ENCODE measurements around a stretch of chr1.

DNA sequence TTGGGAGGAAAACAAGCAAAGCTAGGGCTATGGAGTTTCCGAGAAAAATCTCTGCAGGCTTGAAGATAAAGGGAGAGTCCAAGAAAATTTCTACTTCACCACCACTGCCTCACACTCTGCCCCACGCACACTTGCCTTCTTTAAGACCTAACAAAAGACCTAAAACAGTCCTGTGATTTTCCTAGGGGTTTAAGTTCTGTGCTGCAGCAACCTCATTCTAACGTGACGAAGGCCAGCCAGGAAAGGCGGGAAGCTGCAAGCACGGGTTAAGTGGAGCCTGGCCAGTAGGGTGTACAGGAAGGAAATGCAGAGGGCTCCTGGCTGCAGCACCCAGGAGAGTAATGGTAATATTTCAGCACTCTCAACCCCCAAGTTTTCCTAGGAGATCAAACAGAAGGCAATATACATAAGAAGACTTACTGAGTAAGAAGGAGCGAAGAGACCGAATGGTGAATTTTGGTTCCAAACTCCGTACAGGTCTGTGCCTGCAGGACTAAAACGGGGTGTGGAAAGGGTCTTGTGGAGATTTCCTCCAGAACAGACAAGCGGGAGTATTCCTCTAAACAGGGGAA lies 1.4 kb downstream of the SPATA6 start:
- RRBS, result no CpG with 5 or more reads among the region's 11 CpGs

GRCh38 chr1:50105566-50106056 lies 3.1 kb upstream of the ELAVL4 start:
- RRBS, result no CpG with 5 or more reads among the region's 6 CpGs

- RRBS, result no CpG with 5 or more reads among the region's 10 CpGs
Measured at GRCh38 chr1:50758444-50759236, 201.4 kb downstream of the FAF1 start.

GRCh38 chr1:50787917-50788271 lies 172.2 kb downstream of the FAF1 start:
- RRBS, result no CpG with 5 or more reads among the region's 3 CpGs

- RRBS, result no CpG with 5 or more reads among the region's 3 CpGs
Measured at GRCh38 chr1:50960492-50960640, 299 bp upstream of the FAF1 start.

DNA sequence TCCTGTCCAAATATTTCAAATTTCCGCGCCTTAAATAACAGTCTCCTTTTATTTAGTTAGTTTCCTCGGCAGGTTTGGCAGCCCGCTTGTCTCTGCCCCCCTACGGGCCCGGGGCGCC lies 7.4 kb downstream of the CDKN2C start:
- RRBS, result under 1% methylated on average over 2 of the region's 7 CpGs

- RRBS, result no CpG with 5 or more reads among the region's 9 CpGs
Measured at GRCh38 chr1:51234696-51235454, 1.2 kb upstream of the RNF11 start.

DNA sequence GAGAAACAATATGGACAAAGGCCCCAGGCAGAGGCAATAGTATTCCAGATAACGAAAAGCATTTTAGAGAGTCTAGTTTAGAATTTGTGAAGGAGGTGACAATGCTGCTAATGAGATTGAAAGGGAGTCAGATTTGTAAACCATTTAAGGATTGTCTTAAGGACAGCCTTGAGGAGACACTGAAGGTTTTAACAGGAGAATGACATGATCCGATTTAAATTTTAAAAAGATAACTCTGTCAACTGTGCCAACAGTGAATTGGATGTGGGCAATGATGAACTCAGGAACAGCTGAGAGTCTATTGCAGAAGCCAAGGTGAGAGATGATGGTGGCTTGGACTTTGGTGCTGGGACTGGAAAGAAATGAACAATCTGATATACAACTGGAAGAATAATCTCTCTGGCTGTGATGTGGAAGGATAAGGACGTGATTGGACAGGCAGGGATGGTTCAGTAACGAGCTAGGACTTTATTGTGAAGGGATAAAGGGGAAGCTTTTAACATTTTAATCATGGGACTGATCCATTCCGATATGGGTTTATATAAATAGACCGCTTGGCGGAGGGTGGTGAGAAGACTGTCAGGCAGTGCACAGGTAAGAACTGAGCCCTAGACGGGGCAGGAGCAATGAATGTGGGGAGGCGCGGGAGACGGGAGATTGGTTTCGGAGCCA lies 482 bp upstream of the RNF11 start:
- RRBS, result no CpG with 5 or more reads among the region's 12 CpGs

DNA sequence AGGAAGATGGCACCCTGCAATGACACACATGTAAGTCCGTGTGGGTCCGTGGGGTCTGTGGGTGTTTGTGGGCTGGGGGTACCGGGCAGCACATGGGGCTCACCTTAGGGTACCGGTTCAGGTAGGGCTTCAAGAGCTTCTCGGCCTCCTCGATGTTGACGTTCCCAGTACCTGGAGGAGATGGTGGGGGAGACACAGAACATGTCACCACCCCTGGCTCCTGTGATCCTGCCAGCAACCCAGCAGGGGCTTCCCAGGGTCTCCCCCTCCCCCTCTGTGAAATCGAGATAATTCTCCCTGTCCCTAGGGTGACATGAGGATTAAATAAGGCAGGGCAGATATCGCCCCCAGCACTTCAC lies 28.0 kb downstream of the TTC39A start:
- RRBS, result no CpG with 5 or more reads among the region's 9 CpGs

DNA sequence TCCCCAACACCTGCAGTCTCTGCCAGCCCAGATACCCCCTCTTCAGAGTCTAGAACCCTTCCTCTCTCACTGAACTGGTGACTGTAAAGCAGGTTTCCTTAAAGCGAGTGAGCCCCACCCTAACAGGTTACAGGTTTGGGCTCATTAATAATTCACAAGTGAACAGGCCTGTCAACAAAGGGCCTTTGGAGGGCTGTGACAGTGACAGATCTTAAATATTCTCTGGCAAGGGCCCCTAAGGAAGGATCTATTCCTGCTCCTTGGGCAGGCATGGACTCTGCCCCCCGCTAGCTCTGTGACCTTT lies 5.6 kb upstream of the TTC39A start:
- RRBS, result no CpG with 5 or more reads among the region's 2 CpGs

- RRBS, result 11% methylated on average over 23 of the region's 75 CpGs
Measured at GRCh38 chr1:51344257-51345482, 14.3 kb upstream of the TTC39A start.

- RRBS, result no CpG with 5 or more reads among the region's 8 CpGs
Measured at GRCh38 chr1:51422453-51422956, 92.1 kb upstream of the TTC39A start.

DNA sequence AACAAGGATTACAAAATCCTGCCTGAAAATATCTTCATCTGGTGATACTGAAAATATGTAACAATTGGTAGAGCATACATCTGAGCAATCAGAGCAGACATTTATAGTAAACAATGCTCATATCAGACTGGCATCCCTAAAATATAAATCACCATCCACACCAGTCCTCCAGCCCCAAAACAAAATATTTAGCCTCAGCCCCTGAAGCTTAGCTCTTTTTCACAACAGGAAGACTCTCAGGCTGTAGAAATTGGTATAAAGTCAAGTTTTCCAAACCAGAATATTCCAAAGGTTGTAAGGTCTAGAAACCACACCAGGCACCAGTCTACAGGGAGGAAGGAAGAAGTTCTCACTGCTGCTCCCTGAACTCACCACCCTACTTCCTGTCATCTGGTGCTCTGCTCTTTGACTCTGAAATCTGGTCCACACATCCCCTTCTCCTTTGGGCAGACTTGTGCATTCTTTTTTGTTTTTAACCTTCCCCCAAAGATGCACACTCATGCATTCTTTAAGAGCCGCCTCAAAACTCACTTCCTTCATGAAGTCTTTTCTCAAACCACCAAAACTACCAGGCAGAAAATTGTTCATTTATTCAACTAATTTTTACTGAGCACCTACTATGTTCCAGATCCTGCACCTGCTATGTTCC lies 29.9 kb upstream of the EPS15 start:
- RRBS, result no CpG with 5 or more reads among the region's 1 CpG

DNA sequence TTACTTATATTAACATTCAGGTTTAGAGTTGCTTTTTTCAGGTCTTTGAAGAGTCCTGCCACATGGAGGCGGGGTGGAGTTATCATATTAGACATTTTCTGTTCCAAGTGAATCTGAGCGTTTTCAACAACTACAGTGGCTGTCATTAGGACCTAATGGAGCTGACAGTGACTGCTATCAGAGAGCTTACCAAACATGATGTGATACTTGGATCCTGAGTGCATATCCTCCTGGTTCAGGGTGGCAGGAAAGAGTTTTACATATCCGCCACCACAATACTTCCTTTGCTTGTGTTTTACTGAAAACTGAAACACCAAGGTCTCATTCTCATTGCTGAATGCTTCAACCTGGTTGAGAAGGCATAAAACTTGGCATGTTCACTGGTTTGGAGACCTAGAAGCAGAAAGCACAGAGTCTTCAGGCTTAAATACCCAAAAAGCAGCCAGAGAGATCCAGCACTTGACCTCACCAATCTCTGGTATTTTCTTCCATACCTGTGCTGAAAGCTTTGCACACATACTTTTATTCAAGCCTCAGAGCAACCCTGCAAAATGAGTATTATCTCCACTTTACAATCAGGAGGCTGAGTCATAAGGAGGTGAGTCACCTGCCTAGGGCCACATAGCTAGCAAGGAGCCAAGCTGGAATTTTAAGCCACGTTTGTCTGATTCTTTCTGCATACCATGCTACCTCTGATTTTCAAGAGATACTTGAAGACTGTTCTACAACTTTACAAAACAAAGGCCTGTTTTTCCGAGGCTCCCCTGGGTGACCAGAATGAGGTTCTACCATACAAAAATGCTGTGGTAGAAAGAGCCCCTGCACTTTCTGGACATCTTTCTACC lies 47.3 kb upstream of the OSBPL9 start:
- RRBS, result no CpG with 5 or more reads among the region's 5 CpGs

DNA sequence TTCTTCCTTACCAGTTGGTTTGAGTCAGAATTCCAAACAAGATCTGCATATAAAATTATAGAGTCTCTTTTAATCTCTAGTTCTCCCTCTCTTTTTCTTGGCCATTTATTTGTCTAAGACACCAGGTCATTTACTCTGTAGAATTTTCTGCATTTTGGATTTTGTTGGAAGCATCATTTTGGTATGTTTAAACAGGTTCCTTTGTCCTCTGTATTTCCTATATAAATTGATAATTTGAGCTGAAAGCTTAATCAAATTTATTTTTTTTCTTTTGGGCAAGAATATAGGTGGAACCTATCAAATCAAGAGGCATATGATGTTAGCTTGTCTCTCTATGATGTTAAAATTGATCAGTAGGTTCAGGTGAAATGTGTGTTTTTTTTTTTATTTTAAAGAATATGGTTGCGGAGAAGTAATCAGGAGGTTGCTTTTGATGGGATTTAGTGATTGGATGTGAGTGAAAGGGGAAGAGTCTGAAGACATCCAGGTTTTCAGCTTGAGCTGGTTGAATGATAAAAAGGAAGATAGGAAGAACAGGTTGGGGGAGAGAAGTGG lies 4.8 kb downstream of the OSBPL9 start:
- RRBS, result no CpG with 5 or more reads among the region's 1 CpG

- RRBS, result no CpG with 5 or more reads among the region's 2 CpGs
Measured at GRCh38 chr1:51672670-51673489, 56.0 kb downstream of the OSBPL9 start.

DNA sequence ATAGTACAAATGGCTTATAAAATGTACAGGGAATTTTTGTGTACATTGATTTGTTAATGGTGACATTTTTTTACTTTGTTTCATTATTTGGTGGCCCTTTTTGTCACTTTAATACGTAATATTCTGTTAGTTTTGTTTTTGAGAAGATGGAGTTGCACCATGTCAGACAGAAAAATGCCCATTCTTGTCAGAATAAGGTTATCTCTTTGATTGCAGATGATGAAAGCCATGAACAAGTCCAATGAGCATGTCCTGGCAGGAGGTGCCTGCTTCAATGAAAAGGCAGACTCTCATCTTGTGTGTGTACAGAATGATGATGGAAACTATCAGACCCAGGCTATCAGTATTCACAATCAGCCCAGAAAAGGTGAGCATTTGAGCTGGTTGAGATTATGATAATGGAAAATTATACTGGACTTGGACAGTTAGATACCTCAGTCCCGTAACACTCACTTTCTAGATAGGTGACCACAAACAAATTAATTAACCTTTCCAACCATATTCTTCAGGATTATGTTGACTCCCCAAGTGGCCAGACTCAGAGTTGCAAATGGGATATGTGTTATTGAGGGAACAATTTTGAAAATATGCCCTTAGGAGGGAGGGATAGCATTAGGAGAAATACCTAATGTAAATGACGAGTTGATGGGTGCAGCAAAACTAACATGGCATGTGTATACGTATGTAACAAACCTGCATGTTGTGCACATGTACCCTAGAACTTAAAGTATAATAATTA lies 33.3 kb downstream of the CC2D1B start:
- RRBS, result no CpG with 5 or more reads among the region's 4 CpGs

DNA sequence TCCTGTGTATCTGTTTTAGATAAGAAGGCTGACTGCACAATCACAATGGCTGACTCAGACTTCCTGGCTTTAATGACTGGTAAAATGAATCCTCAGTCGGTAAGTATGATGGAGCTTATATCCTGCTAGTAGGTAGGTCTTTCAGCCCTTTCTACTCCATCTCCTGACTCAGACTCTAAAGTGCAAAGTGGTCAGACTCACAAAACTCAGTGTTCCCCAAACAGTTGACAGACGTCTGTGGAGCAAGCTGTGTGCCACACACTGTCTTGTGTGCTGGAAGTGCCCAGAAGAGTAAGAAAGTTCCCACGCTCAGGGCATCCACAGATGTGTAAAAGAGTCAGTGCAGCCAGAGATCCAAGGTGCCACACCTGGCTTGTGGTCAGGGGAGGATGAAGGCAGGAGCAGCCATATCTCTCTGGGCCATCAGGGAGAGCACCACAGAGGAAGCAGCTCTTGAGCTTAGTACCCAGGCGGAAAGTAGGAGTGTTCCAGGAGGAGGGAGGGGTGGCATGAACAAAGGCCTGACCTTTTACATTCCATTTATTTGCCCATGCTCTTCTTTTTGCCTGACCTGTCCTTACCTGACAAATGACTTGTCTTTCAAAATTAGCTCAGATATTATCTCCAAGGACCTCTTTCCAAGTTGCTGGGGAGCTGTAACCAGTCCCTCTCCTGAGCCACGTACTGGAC lies 14.0 kb upstream of the PODN start:
- RRBS, result no CpG with 5 or more reads among the region's 5 CpGs

- RRBS, result no CpG with 5 or more reads among the region's 9 CpGs
Measured at GRCh38 chr1:53130686-53131347, 11.6 kb downstream of the SLC1A7 start.